ENCODE measurements around a stretch of chr3.

GRCh38 chr3:136617277-136617815 lies 134.8 kb downstream of the STAG1 start:
- PRO-cap, result no peak

DNA sequence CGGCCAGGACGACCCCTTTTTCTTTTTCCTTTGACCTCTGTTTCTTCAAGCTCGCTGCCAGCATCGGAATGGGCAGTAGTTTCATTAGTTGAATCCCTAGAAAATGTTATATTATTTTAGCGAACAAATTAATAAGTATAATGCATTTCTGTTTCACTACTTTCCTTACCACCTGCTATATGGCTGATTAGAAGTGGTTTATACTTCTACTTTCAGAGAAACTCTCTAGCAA lies 129.1 kb downstream of the STAG1 start:
- PRO-cap, result no peak

GRCh38 chr3:136730376-136731865 lies 21.3 kb downstream of the STAG1 start:
- PRO-cap, result no peak

GRCh38 chr3:136734714-136735573 lies 17.2 kb downstream of the STAG1 start:
- PRO-cap, result no peak

DNA sequence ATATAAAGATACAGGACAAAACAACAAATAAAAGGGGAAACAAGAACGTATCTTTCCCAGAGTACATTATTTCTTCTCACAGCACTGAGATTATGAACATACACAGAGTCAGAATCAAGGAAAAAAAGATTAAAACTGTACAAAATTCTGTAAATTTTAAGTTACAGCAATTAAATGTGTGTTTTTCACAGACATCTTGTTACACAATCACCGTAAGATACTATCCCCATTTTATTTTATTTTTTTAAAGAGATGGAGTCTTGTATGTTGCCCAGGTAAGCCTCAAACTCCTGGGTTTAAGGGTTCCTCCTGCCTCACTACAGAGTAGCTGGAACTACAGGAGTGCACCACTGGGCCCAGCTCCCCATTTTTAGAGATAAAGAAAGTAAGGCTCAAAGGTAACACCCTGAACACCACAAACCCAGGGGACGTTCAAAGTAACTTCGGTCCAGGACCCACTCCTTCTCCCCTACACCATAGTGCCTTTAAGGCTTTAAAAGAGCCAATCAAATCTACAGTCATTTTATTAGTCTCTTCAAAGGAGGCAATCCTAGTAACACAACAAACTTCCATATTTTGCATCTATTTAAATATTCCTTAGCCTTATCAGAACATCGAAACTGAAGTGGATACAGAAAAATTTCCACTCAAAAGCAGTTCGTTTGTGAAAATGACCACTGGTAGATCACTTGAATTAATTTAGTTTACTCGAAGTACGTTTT lies 2.1 kb downstream of the STAG1 start:
- PRO-cap, result no peak

- PRO-cap, result no peak
Measured at GRCh38 chr3:136751173-136751323, 1.1 kb downstream of the STAG1 start.

DNA sequence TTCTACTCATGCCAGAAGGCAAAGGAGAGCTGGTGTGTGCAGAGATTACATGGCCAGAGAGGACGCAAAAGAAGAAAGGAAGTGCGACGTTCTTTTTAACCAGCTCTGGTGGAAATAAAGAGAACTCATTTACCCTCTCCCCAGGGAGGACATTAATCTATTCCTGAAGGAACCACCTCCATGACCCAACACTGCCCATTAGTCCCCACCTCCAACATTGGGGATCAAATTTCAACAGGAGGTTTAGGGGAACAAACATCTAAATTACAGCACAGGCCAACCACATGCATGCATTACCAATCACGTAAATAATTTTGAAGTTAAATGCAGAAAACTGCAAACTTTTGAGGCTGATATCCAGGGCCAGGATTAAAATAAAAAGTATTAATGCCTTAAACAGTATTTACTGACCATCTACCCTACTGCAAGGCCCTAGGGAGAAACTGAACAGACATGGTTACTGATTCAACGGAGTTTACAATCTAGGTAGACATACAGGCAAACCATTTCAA lies 1.4 kb upstream of the NCK1 start:
- PRO-cap, result no peak

DNA sequence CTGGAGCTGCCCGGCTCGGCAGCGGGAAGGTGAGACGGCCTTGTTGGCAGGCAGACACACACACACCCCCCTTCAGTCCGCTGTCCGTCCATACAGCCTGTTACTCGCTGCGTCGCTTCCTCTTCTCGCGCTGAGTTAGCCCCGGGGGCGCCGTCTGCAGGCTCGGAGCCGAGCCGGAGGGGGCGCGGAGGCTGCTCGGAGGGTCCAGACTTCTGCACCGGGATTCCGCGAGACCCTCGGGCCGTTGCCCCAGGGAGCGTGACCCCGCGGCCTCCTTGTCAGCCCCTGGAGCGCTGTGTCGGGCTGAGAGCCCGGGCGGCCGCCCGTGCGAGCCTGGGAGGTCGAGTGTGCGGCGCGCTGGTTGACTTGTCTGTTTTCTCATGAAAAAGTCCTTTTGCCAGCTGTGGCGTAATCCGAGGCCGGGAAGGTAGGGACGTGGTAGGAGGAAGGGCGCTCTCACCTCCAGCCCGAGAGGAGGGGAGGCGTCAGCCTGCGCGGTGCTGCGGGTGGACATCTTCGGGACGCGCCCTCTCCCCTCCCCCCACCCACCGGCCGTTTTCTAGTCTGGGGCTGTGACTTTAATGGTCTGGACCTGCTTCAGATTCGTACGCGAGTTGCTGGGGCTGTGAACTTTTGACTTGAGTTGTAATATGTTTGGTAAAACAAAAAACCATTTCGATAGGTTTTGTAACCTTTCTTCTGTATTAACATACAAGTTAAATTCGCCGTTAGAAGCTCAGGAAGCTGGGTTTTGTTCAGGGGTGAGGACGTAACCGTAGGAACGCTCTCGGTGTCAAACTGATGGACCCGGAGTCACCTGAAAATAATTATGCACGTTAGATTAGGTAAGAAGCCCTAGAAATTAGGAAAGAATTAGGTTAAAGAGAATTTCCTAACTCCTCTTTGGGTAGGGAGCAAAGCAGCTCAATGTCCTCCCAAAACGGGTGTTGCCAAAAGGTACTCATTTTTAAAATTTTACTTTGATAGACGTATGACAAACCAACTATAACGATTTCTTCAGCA lies 628 bp downstream of the NCK1 start:
- PRO-cap, result bidirectional peak, plus-strand start at position 159 of the sequence, minus-strand start at position 156 of the sequence; unidirectional peak, minus-strand start at position 322 of the sequence; unidirectional peak, minus-strand start at position 349 of the sequence; unidirectional peak, minus-strand start at position 388 of the sequence; unidirectional peak, minus-strand start at position 444 of the sequence

GRCh38 chr3:137032471-137032928 lies 74.7 kb downstream of the IL20RB start:
- PRO-cap, result bidirectional peak, plus-strand start at chr3:137032657, minus-strand start at chr3:137032556; unidirectional peak, plus-strand start at chr3:137032657; bidirectional peak, plus-strand start at chr3:137032997, minus-strand start at chr3:137032924

GRCh38 chr3:137998517-137999313 lies 11.2 kb upstream of the CLDN18 start:
- PRO-cap, result no peak

GRCh38 chr3:138161752-138162469 lies 12.8 kb downstream of the DBR1 start:
- PRO-cap, result no peak

- PRO-cap, result no peak
Measured at GRCh38 chr3:138195518-138196155, 8.5 kb downstream of the ARMC8 start.

DNA sequence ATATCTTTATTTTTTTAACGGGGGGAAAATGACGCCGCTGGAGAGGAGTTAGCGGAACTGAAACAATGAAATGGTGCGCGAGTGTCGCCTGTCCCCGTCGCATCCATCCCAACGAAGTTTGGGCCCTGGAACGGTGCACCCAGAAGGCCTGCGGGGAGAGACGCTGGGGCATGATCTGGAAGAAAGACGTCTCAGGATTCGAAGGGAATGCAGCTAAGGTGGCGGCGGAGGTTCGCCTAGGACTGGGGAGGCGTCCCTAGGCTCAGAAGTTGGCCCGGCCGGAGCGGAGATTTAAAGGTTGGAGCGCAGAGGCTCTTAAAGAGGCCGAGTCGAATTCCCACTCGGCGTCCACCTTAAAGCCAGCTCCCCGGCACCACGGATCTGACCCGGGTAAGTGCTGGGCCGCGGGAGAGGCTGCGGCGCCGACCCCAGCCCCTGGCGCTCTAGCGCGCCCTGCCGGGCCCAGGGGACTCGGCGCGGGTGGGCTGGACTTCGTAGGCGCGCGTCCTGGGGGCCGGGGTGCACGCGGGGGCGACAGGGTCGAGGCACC lies 368 bp upstream of the MRAS start:
- PRO-cap, result bidirectional peak, plus-strand start at position 183 of the sequence, minus-strand start at position 120 of the sequence; bidirectional peak, plus-strand start at position 384 of the sequence, minus-strand start at position 383 of the sequence

DNA sequence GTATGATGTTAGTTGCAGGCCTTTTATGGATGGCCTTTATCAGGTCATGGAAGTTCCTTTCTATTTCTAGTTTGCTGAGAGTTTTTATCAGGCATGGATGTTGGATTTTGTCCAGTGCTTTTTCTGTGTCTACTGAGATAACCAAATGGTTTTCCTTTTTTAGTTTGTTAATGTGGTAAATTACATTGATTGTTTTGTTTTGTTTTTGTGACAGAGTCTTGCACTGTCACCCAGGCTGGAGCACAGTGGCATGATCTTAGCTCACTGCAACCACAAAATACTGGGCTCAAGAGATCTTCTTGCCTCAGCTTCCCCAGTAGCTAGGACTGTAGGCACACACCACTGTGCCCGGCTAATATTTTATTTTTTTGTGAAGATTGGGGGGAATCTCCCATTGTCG lies 26.3 kb downstream of the MRAS start:
- PRO-cap, result no peak

GRCh38 chr3:138669986-138670818 lies 61.6 kb downstream of the FAIM start:
- PRO-cap, result no peak

DNA sequence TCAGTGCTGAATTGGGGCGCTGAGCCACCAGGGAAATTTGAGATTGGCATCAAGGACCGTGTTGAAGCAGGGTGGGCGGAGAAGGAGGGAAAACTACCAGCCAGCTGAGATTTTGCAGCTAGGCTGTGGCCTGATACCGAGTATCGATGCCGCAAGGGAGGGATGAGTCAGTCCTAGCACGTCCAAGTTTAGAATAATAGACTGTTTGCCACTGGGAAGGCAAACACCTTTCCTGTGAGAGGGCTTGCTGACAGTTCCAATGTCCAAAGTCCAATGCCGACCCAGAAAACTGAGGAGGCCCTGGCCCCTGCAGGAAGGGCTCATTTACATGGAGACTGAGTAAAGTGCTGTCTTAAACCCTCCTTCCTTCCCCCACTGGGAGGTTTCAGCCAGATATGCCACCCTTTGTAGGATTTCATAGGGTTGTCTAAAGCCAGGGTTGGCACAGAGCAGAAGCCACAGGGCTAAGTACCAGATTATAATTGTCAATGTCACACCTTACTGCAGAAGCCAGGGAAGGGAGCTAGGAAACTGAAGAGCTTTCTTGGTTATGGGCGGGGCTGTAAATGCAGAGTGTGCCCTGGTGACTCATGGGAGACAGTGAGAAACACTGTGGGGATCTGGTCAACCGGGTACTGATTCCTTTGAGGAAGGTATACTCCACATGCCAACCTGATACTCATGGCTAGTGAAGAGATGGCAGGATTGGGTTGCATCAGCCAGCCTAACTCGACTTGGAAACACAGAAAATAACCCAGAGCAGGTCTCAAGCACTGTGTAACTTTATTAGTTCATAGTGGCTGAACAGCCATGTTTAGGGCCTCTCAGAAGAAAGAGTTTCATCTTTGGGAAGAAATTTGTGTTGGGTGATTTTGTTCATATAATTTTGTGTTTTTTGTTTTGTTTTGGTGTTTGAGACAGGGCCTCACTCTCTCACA lies 28.5 kb upstream of the PIK3CB start:
- PRO-cap, result bidirectional peak, plus-strand start at position 675 of the sequence, minus-strand start at position 626 of the sequence

GRCh38 chr3:138916842-138917211 lies 30.1 kb downstream of the FOXL2 start:
- PRO-cap, result no peak

- PRO-cap, result no peak
Measured at GRCh38 chr3:139360915-139361586, 17.2 kb downstream of the MRPS22 start.

GRCh38 chr3:139477675-139478267 lies 1.5 kb upstream of the RBP2 start:
- PRO-cap, result no peak

DNA sequence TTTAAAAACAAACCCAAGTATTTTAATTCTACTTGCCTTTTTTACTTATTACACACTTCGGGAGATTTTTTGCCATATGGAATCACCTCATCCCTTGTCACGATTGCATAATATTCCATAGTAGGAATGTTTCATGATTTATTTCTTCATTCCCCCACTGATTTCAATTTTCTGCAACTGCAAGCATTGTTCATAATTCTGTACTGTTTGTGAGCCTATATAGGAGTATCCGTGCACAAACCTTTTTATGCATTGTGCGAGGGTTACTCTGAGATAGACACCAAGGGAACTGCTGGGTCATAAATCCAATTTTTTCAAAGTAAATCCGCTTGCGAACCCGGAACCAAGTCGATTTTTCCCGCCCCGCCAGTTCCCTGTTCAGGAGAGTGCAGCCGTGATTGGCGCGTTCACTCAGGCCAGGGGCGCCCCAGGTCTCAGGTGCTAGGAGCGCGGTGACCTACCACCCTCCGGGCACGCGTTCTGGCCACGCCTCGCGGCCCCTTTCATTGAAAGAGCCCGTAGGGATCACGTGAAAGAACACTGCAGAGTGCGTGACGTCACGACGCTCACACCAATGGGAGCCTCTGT lies 375 bp upstream of the SLC25A36 start:
- PRO-cap, result bidirectional peak, plus-strand start outside the sequence, minus-strand start at position 388 of the sequence

Measured in endodermal cell (in vitro differentiated cells).